T-cell (primary cell): ENCODE measurements around a stretch of chr3.

GRCh38 chr3:18443351-18444424, 18.5 kb upstream of the SATB1 start:
- PRO-cap, 7 experiments = no peak in any of the 7 experiments

DNA sequence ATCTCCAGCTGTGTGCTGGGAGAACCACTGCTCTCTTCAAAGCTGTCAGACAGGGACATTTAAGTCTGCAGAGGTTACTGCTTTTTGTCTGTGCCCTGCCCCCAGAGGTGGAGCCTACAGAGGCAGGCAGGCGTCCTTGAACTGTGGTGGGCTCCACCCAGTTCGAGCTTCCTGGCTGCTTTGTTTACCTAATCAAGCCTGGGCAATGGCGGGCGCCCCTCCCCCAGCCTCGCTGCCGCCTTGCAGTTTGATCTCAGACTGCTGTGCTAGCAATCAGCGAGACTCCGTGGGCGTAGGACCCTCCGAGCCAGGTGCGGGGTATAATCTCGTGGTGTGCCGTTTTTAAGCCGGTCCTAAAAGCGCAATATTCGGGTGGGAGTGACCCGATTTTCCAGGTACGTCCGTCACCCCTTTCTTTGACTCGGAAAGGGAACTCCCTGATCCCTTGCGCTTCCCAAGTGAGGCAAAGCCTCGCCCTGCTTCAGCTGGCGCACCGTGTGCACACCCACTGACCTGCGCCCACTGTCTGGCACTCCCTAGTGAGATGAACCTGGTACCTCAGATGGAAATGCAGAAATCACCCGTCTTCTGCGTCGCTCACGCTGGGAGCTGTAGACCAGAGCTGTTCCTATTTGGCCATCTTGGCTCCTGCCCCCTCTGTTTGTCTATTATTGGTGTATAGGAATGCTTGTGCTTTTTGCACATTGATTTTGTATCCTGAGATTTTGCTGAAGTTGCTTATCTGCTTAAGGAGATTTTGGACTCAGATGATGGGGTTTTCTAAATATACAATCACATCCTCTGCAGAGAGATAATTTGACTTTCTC, 45.4 kb upstream of the KCNH8 start:
- PRO-cap, 7 experiments = peak in 1 of 7 experiments; most common minus-strand start position 528 of the sequence (in 1)

GRCh38 chr3:19146449-19147849, 1.4 kb upstream of the KCNH8 start:
- PRO-cap, 7 experiments = peak in 7 of 7 experiments; most common plus-strand start chr3:19147397 (in 6); most common minus-strand start chr3:19147324 (in 4)

DNA sequence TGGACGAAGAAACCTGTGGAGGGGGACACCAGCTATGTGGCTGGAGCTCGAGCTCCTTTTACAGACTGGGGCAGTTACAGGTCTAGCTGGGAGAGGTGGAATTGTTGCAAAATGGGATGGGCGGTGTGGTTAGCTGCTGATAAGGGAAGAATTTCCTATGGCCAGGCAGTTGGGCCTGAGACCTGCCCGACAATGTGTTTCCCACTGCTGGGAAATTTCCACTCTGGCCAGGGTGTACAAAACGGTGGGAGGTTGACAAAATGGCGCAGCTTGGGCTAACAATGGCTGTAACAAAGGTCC, 137.3 kb upstream of the SGO1 start:
- PRO-cap, 7 experiments = no peak in any of the 7 experiments

DNA sequence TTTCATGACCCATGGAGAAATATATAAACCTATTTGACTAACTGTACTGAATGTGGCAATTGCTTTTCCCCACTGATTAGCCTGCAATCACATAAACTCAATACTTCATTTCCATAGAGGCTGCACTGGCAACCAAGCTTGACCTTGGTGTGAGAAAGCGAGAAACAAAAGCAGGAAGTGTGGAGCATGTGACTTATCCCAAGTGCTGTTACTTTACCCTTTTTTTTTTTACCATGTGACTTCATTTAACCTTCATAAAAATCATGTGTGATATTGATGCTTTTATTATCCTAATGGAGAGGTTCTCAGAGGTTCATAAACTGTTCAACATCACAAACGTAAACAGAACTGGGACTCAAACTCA, 34.8 kb upstream of the ZNF385D start:
- PRO-cap, 7 experiments = no peak in any of the 7 experiments

- PRO-cap, 7 experiments = no peak in any of the 7 experiments
These were observed 370.1 kb upstream of the ZNF385D start for GRCh38 chr3:22121017-22121590.

- PRO-cap, 7 experiments = no peak in any of the 7 experiments
These were observed 147.1 kb downstream of the UBE2E2 start for GRCh38 chr3:23349898-23350961.

GRCh38 chr3:23653680-23654112, 152.1 kb upstream of the UBE2E1 start:
- PRO-cap, 7 experiments = no peak in any of the 7 experiments

GRCh38 chr3:23804167-23804686, 1.5 kb upstream of the UBE2E1 start:
- PRO-cap, 7 experiments = no peak in any of the 7 experiments

GRCh38 chr3:24311651-24312535, 182.8 kb downstream of the THRB start:
- PRO-cap, 7 experiments = no peak in any of the 7 experiments

DNA sequence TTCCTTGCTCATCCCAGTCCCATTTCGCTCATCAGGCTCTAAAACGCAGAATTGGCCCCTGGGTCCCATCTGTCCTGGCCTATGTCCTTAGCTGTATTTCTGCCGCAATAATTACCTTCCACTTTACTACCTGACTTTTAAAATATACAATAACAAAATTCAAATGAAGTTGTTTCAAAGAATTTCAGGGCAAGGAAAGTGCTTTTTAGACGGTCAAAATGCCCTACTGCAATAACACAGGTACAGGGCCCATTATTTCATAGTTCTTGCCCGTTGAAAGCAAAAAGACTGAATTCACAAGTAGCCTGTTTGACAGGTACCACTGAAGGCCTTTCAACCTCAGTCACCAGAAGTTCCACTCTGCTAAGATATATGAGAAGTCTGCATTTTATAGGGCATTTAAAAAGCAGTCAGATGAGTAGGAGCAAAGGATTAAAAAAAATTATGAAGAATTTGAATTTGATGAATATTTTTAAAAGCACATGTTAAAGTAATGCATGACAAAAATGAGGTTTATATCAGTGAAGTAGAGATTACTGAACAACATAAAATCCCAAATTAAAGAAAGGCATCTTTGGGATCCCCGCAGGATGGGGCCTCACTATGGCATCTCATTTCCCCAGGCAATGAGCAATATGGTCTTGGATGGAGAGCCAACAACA, 160.6 kb downstream of the THRB start:
- PRO-cap, 7 experiments = no peak in any of the 7 experiments

- PRO-cap, 7 experiments = no peak in any of the 7 experiments
These were observed 28.3 kb downstream of the THRB start for GRCh38 chr3:24466221-24466783.

- PRO-cap, 7 experiments = no peak in any of the 7 experiments
These were observed 14.4 kb downstream of the THRB start for GRCh38 chr3:24480187-24480775.

- PRO-cap, 7 experiments = no peak in any of the 7 experiments
These were observed 474 bp downstream of the THRB start for GRCh38 chr3:24494193-24494559.

GRCh38 chr3:24601348-24601895, 106.8 kb upstream of the THRB start:
- PRO-cap, 7 experiments = no peak in any of the 7 experiments

DNA sequence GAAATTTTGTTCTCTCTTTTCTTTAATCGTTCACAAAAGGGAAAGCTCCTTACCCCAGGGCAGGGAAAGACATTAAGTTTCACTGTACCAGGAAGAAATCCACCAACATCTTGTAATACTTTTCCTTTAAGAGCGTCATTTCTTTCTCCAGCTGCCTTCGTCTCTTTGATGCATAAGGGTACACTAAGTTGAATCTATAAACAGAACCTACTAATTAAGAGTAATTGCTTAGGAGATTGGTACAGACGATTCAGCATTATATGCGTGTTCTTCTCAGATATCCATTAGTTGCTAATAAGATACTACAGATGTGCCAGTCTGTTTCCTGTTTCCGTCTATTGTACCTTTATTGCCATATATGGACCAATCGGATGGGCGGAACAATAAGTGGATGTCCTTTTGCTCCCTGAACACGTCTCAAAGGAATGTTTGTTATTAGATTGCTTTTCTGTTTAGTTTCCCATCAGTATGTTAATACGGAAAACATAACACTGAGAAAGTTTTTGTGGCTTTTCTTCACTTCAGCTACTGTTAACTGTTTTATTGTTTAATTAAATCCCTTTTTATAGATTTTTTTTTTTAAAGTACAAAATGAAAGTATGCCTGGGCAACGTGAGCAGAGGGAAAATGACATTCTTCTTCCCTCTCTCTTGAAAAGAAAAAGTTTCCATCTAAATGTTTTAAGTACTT, 276.6 kb upstream of the RARB start:
- PRO-cap, 7 experiments = no peak in any of the 7 experiments

GRCh38 chr3:25453828-25454771, 26.0 kb downstream of the RARB start:
- PRO-cap, 7 experiments = no peak in any of the 7 experiments

DNA sequence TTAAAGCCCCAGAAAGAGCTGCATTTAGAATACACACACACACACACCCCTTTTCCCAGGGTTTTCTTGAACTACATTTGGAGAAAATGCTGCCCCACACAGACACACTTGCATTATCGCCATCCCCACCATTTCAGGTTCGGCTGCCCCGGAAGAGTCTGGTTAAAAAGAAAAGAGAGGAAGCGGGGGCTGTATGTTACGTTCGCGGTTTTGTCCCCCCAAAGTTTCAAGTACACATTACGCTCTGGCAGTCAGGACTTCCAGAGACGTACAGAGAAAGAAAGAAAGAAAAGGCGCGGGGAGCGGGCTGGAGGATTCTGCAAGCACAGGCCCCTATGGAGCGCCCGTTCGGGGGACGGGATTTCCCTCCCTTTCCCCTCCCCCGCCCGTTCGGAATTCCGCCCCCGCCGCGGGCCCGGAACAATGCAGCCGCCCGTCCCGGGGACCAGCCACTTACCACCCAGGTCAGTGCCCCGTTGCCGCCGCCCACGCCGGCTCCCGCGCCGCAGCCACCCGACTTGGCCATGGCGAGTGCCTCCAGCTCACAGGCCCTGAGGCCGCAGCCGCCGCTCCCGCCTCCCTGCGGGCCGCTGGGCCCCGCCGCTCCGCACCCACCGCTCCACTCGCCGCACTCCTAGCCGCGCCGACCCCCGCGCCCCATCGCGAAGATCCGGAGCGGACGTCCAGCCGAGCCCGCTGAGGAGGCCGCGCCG, 779 bp downstream of the TOP2B start:
- PRO-cap, 7 experiments = peak in 6 of 7 experiments; most common plus-strand start position 263 of the sequence (in 6); most common minus-strand start position 135 of the sequence (in 3)

DNA sequence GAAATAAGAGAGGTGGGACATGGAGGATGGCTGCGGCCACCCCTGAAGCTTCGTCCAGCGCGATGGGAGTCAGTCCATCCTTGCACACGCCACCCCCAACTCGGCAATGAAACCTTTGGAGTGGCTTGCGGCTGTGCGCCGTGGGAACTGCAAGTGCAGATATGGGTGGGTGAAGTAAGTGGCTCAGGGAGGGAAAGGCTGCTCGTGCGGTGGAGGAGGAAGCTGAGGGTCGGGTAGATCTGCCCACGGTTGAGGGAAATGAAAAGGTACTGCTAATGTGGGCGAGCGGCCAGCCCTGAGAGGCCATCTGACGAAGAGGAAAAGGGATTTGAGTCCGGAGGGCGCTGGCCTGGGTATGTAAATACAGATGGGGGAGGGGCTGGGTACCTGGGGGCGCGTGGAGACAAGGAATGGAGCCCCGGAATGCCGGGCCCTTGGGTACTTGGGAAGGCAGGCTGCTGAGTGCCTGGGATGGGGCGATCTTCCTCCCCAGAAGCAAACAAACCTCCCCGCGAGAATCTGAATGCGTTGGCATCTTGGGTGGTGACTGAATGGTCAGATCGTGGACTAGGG, 1.2 kb downstream of the LRRC3B start:
- PRO-cap, 7 experiments = no peak in any of the 7 experiments

GRCh38 chr3:27138153-27138403, 231.1 kb downstream of the NEK10 start:
- PRO-cap, 7 experiments = peak in 1 of 7 experiments; most common plus-strand start chr3:27138203 (in 1)